Right cardiac atrium (tissue), 1 donor: ENCODE measurements around a stretch of chr5.

DNA sequence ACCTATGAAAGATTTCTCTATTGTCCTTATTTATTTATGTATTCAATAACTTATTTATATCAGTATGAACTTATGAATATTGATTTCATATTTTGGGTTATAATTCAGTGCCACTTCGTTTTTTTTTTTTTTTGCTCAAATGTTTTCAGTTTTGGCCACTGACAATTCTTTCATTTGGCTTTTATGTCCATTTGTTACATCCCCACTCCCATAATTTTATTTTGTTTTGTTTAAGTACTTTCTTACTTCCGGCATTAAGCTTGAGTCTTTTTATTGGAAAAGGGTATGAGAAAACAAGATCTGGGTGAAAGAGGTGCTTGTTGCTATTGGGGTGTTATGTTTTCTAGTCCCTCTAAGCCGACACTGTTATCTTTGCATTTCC lies 620.6 kb upstream of the CTNND2 start:
- PRO-cap = no peak

GRCh38 chr5:13985558-13986536 lies 41.4 kb upstream of the DNAH5 start:
- PRO-cap = no peak

DNA sequence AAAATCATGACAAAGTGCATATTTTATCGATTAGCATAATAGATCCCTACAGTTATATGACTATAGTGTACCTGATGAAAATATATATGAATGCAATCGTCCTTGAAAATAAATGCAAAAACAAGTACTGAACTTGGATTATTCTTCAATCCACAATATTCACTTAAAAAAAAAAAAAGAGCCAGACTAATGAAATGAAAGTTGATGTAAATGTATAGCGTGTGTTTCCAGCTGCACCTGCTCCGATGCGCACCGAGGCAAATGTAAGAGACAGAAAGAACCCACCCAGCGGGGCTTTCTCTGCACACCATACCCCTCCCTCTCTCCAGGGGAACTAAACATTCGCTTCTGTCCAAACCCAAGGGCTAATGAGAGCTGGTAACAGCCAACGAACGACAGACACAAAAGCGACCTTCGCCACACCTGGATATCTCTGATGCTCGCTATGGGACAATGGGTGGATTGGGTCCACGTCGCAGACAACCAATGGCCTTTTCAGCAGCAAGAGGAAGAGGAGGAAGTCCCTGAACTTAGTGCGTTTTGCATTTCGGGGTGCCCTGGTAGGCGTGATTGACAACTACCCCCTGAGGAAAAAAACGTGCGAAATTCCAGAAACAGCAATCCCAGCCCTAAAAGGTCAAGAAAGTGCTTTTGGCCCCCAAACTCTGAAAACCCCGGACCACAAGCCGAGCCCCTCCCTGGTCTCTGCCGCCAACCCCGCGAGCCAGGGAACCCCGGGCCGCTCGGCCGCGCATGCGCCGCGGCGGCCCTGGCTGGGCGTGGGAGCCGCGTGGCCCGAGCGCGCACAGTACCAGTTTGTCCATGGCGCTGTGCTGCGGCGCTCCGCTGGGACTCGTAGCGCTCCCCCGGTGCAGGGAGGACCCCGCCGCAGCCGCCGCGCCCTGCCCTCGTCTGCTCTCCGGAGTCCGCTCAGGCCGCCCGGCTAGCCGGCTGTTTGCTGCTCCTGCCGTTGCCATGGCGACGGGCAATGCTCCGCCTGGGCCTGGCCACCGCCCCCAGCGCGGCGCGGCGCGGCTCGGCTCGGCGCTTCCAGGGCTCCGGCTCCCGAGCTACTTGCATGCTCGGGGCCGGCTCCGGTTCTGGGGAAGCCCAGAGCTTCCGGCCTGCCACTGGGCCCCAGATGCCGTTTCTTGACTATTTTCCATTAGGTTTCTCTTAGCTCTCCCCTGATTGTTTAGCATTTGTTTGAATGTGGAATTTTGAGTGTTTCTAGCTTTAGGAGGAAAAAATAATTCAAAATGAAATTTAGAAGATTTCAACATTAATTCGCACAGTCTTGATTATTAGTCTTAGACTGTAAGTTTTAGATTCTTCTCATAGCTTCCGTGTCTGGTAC lies 66.8 kb upstream of the DNAH5 start:
- PRO-cap = bidirectional peak, plus-strand start at position 808 of the sequence, minus-strand start at position 726 of the sequence

- PRO-cap = no peak
Observed at GRCh38 chr5:14108106-14108922, 34.8 kb upstream of the TRIO start.

DNA sequence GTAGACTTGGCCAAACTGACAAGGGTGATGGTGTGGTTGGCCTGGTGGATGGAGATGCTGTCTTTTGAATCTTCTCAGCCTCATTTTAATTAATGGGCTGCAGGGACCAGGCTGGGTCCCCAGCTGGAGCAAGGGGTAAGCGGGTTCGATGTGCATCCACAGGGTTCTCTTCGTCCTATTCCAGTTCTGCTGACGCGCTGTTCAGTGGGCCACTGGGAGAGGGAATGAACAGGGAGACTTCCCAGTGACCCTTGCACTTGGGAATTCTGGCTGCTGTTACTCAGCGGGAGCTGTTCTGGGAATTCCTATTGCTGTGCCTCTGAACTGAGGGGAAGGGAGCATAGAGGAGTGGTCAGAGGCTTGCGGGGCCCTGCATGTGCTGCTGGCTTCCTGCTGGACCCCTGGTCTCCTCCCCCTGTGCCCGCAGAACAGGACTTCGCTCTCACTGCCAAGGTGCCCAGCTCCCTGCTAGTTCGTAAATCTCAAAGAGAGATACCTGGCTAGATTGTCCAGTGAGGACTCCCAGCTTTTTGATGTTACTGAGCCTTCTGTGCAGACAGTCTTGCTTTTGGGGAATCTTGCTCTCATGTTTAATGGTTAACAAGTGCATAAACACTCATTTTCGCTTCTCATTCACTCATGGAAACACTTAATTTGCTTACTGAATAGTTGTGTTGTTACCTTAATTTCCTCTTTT lies 5.8 kb downstream of the TRIO start:
- PRO-cap = no peak

DNA sequence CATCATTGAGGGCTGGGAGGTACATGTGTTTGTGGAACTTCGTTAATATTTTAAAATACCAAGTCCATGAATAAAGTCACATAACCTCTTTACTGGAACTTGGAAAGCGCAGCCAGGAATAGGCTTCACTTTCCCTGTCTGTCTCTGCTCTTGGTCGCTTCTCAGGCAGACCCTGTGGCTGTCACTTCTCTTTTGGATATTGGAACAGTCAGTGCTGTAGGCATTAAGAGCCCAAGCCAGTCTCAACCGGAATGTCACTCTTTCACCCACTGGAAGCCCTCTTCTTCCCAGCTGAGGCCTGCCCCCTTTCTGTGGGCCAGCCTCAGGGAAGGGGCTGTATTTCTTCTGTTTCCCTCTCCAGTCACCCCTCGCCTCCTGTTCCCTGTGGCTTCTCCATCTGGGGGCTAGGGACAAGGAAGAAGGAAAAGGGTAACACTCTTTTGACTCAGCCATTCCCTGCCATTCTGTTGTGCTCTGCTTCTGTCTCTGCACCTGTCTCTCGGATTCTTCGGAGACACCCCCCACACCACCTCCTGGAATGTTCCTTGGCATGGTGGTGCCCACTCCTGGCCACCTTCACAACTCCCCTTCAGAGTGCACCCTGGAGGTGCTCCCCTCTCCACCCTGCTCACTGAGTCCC lies 103.3 kb downstream of the TRIO start:
- PRO-cap = no peak

GRCh38 chr5:14296439-14296902 lies 153.3 kb downstream of the TRIO start:
- PRO-cap = no peak

GRCh38 chr5:14426854-14428237 lies 154.2 kb upstream of the OTULINL start:
- PRO-cap = no peak

GRCh38 chr5:14534672-14535073 lies 46.9 kb upstream of the OTULINL start:
- PRO-cap = no peak

- PRO-cap = no peak
Observed at GRCh38 chr5:14586987-14587680, 5.5 kb downstream of the OTULINL start.

DNA sequence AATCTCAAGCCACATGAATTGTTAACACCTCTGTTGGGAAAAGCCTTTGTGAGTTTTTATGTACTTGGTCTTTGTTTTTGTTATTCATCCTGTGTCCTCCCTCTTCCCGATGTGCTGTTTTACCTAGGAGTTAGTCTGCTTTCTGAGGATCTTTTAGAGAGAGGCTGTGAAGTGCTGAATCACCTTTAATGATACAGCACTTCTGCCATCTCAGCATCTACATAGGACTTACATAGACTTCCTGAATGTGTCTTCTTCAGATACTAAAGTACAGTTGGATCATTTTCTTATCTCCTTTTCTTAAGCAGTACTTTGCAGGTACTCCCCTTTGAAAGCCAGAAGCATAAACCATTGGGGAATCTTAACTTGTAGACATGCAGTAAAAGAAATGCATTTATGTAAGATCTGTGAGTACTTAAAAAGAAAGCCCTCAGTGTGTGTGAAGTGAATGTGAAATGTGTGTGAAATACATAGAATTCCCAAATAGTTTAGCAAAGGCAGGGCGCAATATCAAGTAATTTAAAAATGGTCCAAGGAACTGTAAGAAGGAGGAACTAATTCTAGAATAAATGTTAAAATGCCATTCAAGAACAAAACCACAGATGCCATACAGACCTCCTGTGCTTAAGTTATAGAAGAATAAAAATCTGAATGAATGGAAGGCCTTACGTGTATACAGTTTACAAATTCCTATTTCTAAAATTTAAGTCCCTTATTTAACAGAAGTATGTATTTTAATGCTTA lies 31.7 kb downstream of the OTULIN start:
- PRO-cap = no peak

DNA sequence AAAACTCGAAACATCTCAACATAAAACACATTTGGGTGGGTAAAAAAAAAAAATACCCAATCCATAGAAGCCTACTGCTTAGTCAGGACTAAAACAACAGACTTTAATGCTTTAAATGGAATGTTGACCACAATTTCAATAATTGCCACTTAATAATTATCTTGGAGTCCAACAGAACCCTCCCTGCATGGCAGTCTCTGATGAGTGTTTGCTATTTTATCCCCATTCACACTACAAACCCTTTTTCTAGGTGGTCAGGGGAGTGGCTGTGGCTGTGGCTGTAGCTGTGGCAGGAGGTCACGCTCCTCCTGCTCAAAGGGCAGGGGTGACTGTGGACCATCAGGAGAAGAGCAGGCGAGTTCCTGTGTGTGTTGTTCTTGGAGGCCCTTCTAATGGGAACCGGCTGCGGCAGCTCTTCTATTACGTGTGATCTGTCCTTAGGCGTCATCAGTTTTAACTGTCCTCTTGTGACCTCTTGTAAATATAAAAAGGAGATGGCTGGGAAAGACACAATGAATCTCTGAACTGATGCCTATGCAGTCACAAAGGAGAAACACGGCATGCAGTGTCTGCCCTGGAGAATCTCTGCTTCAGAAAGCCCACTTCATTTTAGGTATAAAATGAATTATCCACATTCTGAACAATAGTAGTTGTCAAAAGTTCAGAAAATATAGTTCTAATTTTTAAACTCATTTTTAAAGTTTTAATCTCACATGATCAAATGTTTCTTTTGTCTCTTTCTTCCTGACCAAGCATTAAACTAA lies 65.1 kb downstream of the ANKH start:
- PRO-cap = no peak

DNA sequence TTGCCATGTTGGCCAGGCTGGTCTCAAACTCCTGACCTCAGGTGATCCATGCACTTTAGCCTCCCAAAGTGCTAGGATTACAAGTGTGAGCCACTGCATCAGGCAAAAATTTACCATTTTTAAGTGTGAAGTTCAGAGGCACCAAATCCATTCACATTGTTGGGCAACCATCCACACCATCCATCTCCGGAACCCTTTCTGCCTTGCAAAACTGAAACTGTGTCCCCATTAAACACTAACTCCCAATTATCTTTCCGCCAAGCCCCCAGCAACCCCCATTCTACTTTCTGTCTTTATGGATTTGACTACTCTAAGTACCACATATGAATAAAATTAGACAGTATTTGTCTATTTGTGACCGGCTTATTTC lies 30.1 kb downstream of the ANKH start:
- PRO-cap = no peak

- PRO-cap = no peak
Observed at GRCh38 chr5:15706229-15706931, 206.4 kb downstream of the FBXL7 start.

DNA sequence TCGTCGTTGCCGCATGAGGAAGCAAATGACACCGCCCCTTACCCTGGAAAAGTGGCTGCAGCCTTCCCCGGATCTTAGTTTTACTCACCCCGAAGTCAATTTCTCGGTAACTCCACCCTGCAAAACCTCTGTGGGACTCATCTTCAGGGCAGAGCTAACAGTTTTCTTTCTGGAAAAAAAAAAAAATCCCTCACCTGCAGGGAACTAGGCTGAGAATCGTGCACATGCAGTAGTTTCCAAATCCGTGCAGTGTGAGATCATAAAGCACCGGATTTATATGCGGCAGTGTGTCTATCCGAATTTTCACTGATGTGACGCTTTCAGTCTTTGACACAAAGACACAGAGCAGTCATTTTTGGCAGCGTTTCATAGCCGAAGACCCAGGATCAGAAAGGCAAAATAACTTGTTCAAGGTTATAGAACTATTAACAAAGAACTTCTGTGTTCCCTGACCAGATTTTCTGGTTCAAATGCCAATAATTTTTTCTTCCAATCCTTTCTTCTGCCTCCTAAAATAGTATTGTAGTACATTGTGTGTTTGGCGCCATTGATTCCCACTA lies 1.0 kb upstream of the MARCHF11 start:
- PRO-cap = no peak

DNA sequence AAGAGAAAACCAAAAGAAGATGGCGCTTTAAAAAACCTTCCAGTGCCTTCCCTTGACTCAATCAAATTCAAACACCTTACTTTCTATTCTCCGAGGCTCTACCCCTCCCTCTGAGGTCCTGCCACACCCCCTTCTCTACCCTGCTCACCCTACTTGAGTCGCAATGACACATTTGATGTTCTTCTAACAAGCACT lies 1.4 kb upstream of the ZNF622 start:
- PRO-cap = no peak

DNA sequence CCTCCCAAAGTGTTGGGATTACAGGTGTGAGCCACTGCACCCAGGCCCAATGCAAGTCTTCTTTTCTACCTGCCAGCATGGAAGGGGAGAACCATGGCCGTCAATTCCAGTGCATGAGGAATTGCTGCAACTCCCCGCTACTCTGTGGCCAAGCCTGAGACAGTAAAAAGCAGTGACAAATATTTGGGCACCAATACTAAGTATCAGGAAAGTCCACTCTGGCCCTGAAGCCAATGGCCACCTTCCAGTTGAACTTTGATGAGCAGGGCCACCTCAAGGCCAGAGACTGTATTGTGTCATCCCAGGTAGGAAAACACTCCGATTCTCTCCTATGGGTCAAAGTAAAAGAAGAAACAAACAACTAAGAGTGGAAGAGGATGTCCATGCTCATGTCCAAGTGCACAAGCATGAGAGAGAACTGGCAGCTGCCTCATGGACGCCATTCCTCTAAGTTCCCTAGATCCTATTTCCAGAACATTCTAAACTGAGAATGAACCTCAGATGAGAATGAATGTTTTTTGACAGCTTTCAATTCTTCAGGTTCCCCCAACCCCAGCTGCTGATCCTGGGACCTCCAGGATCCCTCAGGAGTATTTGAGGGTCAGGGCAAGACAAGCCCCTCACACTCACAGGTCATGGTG lies 27.1 kb downstream of the RETREG1 start:
- PRO-cap = no peak

- PRO-cap = no peak
Observed at GRCh38 chr5:16740777-16741229, 124.0 kb upstream of the RETREG1 start.

DNA sequence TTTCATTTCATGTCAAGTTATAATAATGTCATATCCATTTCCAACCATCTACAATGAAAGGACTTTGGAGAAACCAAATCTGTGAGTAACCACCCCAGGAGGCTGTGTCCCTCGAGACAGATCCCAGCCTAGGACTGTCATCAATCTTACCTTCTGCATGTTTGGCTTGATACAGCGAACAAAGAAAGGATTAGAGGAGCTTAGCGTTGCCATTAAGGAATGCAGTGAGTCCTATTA lies 137.8 kb upstream of the RETREG1 start:
- PRO-cap = no peak

DNA sequence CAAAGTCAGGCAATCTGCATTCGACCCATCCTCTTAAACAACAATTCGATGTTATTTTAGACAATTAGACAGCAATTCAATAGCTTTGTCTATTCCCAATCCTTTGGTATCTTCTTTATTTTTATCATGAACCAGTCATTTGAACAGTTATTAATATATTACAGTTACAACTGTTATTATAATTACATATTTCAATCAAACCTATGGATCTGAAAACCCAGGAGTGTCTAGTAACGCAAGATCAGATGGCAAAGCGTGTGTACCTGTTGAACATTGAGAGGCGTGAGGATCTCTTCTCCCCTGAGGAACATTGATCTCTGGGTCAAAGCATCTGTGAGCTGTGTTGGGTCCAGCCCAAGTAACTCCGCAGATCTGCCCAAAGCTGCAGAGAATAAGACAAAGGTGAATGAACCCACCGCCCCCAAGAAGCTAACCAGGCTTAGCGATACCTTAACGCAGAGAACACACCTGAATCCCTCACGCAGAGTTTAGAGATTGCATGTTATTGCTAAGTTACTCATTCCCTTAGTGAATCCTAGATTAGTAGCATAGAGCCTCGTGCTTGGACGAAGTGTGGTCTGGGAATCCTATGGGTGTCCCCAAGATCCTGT lies 149.1 kb upstream of the RETREG1 start:
- PRO-cap = no peak